ENCODE measurements around a stretch of chr10.

- PRO-cap = no peak
These were observed 73.9 kb downstream of the RHOBTB1 start for GRCh38 chr10:60869655-60870885.

DNA sequence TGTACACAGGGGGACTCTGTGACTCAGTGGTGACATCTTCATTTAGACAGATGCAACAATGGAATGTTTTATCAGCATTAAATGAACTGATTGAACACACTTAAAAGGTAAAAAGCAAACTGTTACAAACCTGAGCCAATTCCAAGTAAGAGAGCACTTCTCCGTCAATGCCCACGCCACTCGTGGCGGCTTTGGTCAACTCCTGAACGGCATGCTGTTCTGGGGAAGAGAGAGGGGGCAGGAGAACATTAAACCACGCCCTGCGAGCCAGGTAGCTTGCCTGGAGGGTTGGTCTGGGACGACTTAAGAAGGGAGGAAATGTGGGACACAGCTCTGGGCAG lies 69.2 kb downstream of the RHOBTB1 start:
- PRO-cap = no peak

DNA sequence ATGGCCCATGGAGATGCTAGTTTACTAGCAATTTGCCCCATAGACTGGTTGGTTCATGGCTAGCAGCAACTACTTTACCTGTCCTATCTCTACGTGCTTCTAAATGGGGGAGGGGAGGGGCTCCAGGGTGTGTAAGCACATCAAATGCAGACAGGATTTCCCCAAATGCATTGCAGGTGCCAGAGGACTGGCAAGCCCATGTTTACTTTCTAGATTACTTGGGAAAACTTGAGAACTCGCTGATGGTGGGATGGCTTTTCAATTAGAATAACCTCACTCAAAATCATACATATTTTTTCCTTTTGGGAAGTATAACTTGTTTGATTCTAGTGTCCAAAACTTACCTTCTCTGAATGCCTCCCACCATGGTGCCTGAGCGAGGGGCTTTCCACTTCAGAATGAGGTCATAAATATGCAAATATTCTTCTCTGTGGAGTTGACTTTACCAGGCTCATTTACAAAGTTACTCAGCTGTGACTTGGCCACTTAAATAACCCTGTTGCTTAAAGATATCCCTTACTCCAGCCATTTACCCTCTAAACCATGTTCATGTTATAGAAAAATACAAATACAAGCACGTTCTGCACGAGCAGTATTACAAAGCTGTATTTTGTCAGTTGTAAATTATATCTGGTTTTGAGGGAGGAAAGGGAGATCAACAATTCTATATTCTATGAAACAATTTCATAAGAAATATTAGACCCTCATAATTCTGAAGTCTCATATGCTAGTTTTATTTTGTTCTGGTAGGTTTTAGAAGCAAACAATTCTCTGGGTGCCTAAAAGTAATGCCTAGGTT lies 191.4 kb upstream of the RHOBTB1 start:
- PRO-cap = no peak

DNA sequence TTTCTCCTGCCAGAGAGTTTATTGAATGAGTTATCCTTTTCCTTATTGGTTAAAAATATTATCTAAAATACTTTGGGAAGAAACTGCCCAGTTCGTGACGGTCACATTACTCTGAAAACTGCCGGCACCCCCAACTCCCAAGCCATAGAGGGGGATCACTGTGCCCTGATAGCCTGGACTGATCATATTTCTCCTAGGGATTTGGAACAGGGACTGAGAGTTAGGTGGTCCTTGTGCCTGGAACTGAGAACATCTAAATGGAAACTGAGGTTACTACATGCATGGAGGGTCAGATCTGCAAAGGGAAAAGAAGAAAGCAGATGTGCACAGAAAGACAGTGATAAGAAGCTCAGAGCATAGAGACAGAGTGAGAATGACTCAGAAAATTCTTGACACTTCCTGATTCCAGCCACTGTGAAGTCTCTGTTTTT lies 241.9 kb downstream of the TMEM26 start:
- PRO-cap = no peak

DNA sequence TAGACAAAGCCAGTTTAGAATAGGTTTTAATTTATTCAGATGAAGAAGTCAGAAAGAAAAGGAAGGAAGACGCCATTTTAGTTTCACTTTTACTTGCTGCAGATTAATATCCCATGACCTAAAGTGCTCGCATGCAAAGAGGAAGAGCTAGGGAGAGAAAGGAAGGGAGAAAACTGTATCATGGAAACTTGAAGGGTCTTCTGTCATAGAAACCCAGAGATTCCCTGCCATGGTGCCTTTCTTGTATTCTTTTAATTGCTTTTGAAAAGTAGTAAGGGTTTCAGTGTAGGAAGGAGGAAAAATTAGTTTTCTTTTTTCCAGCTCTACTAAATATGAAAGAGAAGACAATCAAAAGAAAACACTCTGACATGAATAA lies 55.4 kb downstream of the TMEM26 start:
- PRO-cap = no peak

DNA sequence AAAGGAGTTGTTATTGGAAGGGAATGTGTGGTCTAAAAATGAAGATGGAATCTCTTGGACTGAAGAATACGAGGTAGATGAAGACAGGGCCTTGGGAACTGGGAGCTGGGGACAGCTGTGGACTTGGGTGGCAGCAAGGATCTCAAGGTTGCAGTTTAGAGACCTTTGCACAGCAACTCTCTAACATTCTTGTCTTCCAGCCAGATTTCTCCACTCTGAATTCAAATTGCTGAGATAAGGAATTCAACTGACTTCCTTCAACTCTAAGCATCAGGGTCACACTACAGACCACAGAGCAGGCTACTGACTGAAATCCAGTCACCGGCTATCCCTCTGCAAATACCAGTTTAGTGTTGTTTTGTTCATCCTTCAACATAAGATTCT lies 3.2 kb upstream of the TMEM26 start:
- PRO-cap = no peak

GRCh38 chr10:61465761-61466300 lies 12.7 kb upstream of the TMEM26 start:
- PRO-cap = no peak

DNA sequence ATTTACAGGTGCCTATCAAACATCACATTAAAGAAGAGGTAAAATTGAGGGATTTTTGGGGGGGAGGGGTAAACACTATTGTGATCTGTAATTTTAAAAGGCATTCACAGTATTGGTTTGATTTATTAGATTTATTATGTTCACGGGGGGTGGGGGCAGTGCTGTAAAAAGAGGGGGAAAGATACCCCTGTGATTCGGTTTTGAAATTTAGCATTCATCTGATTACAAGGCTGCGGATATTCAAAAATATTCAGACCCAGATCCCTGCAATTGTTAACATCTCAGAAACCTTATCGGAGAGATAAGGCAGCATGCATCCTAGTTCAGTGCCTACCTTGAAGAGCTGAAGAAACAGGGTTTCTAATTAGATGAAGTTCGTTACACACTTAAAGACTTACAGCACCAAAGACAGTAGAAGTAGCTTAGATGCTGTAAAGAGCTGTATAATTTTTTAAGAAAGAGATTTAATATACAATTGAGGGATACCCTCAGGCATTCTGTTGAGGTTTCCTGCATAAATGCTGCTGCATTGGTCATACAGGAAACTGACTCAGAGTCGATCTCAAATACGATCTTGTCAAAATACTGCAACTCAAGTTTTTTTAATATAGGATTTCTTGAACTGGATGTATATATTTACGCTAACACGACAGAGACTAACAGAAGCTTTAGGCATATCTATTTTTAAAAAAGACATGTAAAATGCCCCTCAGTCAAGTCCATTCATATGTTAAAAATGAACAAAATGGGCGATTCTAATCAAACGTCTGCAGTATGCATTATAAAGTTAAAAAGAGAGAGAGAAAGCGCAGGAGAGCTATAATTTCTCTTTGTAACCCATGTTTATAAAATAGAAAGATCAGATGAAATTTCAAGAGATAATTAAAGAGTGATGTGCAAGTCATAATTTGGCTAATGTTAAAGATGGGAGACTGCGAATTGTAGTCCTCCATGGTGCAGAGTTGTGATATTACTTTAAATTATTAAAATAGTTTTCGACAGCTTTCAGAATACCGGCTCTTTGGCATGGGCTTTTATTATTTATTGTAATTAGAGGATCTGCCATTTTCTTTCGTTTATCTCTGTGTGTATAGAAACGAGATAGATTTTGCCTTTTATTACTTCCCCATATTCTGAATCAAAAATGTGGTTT lies 2.4 kb upstream of the ARID5B start:
- PRO-cap = no peak

GRCh38 chr10:61899879-61900974 lies 1.3 kb upstream of the ARID5B start:
- PRO-cap = bidirectional peak, plus-strand start at chr10:61900363, minus-strand start at chr10:61900408

- PRO-cap = no peak
These were observed 110.0 kb downstream of the ARID5B start for GRCh38 chr10:62011542-62011874.

DNA sequence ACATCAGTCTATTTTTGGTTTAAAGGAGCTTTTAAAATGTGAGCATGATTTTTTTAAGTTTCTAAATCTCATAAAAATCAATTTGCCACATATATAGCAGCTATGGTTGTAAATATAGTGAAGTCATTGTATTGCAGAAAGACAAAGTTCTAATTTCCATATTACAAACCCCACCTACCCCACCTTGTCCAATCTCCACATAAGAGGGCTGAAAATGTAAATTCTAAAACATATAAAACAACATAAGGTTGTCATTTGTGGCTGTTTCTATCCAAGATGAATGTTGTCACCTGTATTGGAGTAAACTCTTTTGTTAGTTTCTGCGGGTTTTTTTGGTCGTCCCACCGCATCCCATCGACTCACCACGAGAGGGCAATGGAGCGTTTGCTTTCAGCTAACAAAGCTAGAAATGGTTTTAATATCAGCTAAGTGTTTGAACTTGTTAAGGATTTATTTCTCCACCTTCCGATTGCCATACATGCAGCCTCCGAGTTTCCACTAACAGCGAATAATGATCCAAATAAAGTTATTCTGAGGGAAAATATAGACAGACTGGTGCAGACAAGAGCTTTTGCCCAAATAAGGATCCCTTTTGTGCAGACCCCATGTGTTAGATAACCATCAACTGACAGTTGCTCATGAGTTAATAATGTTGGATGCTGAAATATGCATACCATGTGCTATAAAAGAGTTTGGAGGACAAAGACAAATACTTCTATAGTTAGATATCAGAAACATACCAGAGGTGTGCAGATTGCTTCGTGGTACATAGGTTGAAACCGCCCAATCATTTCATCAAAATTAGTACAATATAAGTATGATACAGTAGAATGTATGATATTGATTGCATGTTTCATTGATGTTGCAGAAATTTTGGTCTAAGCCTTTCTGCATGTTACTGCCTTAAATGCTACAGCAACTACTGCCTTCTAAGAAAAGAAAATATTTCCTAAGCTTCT lies 137.2 kb downstream of the ARID5B start:
- PRO-cap = no peak

GRCh38 chr10:62186944-62187759 lies 81.5 kb downstream of the RTKN2 start:
- PRO-cap = no peak

DNA sequence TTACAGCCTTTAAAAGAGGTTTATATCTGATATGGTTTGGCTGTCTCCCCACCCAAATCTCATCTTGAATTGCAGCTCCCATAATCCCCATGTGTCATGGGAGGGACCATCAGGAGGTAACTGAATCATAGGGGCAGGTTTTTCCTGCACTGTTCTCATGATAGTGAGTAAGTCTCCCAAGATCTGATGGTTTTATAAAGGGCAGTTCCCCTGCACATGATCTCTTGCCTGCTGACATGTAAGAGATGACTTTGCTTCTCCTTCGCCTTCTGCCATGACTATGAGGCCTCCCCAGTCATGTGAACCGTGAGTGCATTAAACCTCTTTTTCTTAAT lies 9.7 kb downstream of the RTKN2 start:
- PRO-cap = no peak

DNA sequence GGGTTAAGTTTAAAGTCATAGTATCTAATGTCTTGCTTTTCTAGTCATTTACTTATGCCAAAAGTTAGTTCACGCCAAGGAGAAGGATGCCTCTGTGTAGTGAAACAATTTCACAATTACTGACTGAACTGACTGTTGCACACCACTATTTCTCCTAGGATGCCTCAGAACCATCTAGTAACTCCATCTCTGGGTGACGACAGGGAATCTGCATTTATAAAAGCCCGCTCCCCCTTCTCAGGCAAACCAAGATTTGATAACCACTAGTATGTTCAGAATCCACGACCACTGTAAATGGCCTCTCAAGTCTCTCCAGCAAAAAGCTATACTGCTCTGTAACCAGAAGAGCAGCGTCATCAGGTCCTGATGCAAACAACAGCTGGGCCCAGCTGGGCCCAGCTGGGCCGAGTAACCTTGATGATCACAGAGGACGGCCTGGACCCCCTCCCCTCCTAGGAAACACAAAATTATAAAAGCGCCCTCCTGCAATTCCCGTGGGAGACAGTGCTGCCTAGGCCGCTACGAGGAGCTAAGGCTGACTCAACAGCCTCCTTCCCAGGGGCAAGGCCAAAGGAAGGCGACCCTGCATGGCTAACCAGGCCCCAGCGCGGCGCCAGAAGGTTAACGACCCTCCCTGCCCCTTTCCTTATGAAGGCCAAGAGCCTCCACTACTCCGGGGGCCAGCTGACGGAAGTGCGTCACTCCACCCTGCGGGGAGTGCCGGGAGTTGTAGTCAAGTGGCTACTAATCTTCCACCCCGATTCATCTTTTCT lies 539 bp upstream of the ADO start:
- PRO-cap = bidirectional peak, plus-strand start outside the sequence, minus-strand start at position 670 of the sequence

- PRO-cap = no peak
These were observed 17.3 kb upstream of the NRBF2 start for GRCh38 chr10:63115637-63116367.

- PRO-cap = no peak
These were observed 20.3 kb downstream of the NRBF2 start for GRCh38 chr10:63153245-63154014.

DNA sequence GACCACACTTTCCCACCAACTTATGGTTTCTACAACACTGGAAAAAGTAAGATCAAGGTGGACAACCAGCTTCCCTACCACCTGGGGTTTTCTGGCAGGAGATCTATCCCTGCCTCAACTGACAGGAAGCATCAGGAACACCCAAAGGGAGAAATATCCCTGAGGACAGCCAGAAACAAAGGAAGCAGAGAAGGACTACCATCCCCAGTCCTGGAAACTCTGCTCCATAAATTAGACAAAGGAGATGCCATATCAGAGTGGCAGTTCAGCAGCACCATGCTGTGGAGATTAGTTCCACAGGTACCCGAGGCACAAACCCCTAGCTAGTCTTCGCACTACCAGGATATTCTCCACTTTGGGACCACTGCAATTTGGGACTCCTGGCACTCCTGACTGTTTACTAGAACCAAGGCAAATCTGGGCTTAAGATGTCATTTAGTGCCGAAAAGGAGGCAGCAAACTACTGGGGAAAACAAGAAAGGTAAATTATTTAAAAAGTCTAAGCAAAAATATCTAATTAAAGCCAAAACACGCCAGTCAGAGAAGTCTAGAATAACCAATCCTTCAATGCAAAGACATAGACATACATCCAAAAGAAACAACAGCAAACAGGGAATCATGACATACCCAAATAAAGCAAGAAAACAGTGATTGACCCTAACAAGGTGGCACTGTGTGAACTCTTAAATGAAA lies 110.9 kb downstream of the NRBF2 start:
- PRO-cap = no peak

GRCh38 chr10:63268205-63268530 lies 135.0 kb downstream of the NRBF2 start:
- PRO-cap = no peak

- PRO-cap = no peak
These were observed 140.4 kb downstream of the NRBF2 start for GRCh38 chr10:63273492-63274002.

DNA sequence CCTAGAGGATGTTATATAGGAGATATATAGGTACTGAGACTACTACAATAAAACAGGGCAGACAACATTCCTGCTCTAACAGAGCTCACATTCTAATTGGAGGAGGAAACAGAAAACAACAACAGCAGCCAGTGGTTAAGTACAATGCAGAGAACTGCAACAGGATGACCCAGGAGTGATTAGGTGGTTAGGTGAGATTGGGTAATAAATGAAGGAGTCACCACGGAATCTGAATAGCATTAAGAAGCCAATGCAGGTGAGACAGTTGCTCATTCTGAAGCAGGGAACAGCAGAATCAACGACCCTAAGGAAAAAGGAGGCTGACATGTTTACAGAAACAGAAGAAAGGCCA lies 17.0 kb upstream of the REEP3 start:
- PRO-cap = no peak

All from sternocleidomastoid (tissue), 1 donor.